ENCODE measurements around a stretch of chr5.

- PRO-cap, 4 experiments, result no peak in any of the 4 experiments
- RAMPAGE, long total RNA, 4 experiments, result no peak in any of the 4 experiments
Measured at GRCh38 chr5:56638203-56638696, 177.1 kb upstream of the MAP3K1 start.

DNA sequence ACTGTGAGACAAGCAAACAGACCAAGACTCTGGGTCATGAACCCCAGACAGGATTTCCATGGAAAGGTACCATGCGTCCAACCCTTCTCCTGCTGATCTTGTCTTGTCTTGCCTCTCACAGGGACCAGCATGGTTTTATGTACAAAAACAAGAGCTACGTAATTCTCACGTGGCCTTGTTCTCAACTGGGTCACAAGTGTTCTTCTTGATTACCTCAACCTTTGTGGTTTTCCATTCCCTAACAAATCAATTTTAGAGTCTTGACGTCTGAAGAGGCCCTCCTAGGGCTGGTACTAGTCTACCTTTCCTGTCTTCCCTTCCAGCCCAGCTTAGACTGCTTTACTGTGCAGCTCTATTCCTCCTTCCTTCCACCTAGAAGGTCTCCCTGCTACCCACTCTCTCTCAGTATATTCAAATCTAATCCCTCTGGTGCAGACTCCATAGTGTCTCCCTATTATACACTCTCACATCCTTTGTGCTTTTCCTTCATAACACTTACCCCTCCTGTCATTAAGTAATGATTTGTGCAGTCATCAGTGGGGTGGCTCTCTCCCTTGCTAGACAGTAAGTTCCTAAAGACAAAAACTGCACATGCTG lies 176.4 kb upstream of the MAP3K1 start:
- PRO-cap, 4 experiments, result no peak in any of the 4 experiments
- RAMPAGE, long total RNA, 4 experiments, result no peak in any of the 4 experiments

GRCh38 chr5:56760577-56761498 lies 54.5 kb upstream of the MAP3K1 start:
- PRO-cap, 4 experiments, result no peak in any of the 4 experiments
- RAMPAGE, long total RNA, 4 experiments, result no peak in any of the 4 experiments

- PRO-cap, 4 experiments, result peak in 4 of 4 experiments; most common plus-strand start chr5:56815837 (in 3); most common minus-strand start chr5:56816212 (in 3)
- RAMPAGE, long total RNA, 4 experiments, result no peak in any of the 4 experiments
Measured at GRCh38 chr5:56815676-56816443, 511 bp downstream of the MAP3K1 start.

- PRO-cap, 4 experiments, result no peak in any of the 4 experiments
- RAMPAGE, long total RNA, 4 experiments, result no peak in any of the 4 experiments
Measured at GRCh38 chr5:56838272-56838864, 23.0 kb downstream of the MAP3K1 start.

DNA sequence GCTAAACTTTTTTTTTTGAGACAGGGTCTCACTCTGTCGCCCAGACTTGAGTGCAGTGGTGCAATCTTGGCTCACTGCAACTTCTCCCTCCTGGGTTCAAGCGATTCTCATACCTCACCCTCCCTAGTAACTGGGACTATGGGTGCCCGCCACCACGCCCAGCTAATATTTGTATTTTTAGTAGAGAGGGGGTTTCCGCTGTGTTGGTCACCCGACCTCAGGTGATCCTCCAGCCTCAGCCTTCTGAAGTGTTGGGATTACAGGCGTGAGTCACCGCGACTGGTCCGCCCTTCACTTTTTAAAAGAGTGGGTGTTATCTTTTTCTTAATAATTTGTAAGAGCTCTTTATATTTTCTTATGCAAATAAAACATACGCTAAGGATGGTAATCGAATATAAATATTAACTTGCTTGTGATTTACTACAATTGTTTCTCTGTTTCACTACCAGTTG lies 2.0 kb upstream of the GPBP1 start:
- PRO-cap, 4 experiments, result no peak in any of the 4 experiments
- RAMPAGE, long total RNA, 4 experiments, result no peak in any of the 4 experiments

DNA sequence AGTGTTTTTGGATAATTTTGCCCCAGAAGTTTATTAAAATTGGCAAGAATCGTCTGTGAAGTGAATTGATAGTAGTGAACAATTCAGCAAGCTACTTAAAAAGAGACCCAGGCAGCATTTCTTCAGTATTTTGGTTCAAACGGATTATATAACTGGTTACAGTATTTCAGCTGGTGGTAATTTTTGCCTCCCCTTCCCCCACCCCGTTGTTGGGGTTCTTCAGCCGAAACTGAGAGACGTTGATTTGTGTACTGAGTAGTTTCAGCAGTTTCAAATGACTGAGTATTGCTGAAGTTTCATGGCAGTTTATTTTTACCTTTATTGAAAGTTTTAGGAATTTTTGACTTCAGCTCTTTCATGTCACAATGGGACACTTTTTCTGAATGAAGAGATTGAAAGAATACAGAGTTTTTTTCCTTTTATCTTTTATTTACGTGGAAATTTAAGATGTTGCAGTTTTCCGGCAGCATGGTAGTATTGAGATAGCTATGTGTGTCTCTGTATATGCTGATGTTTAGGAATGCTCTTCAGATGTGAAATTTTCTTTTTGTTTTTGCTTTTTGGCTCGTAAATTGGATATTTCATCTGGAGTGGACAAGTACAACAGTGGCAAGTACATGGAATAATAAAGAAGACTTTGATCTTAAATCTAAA lies 1.8 kb downstream of the GPBP1 start:
- PRO-cap, 4 experiments, result peak in 1 of 4 experiments; most common plus-strand start position 242 of the sequence (in 1); most common minus-strand start position 231 of the sequence (in 1)
- RAMPAGE, long total RNA, 4 experiments, result no peak in any of the 4 experiments

- PRO-cap, 4 experiments, result no peak in any of the 4 experiments
- RAMPAGE, long total RNA, 4 experiments, result no peak in any of the 4 experiments
Measured at GRCh38 chr5:57695183-57695766, 212.7 kb upstream of the ACTBL2 start.

GRCh38 chr5:58446033-58446440 lies 13.8 kb downstream of the PLK2 start:
- PRO-cap, 4 experiments, result no peak in any of the 4 experiments
- RAMPAGE, long total RNA, 4 experiments, result no peak in any of the 4 experiments

DNA sequence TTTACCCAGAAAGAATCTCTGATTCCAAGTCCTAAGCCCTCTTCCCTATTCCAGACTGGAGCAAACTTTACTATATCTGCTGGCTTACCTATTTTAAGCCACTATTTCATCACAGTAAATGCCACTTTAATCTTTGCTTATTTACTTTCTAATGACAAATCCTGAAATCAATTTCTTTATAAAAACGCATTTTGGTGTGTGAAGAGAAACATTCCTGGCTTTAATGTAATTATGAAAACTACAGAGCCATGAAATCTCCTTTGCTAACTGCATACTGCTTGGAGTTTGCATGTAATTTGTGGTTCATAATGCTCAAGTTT lies 121.1 kb downstream of the RAB3C start:
- PRO-cap, 4 experiments, result no peak in any of the 4 experiments
- RAMPAGE, long total RNA, 4 experiments, result no peak in any of the 4 experiments

DNA sequence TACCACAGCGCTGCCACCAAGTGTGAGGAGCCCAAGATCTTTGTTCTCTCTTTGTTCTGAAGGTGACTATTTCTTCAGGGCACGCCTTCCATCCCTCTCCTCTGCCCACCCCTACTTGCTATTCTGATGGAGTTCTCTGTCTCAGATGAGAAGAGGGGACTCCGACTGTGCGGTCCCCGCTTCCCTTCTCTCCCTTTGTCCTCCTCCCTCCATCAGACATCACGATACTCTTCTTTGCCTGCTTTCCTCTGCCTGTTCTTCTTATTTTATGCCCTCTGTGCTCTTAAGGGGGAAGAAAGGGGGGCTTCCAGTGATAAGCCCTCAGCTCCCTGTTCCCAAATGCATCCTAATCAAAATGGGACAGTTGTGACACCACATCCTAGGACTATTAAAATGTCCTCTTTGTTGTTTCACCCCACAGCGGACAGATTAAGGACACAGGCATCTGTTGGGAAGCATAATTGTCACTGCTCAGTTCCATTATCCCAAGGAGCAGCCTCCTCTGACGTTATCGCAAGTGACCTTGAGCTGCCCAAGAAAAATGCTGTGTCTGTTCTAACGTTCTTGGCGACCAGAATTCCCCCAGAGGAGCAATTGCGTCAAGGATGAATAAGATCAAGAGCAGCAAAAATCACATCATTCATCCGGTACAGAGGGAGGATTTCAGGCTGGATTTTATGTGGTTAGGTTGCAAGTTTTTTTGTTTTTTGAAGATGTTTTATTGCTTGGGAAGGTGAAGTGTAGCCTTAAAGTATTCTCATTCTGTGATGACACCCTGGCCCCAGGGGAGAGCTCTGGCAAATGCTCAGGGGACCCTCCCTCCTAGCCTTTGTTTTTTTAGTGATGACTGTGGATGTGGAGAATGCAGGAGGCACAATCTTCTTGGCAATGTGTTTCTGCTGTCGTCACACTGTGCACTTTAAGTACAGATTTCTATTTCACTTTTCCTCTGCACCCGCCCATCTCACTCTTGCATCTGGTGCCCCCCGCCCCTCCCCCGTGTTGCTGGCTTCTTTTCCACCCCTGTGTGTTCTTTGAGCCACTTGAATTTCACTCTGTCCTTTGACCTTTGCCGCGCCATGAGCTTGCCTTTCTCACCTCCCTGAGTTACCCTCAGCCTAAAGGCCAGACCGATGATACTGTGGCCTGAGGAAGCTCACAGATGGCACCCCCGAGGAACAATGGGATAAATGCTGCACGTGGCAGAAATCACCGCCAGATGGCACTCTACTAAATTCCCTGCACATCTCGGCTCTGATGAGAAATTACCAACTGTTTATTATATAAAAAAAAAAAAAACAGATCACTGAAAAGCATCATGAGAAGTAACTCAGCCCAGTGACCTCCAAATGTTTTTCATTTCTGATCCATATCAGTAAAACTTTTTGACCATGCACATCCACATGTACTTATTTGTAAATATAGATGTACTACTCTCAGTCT lies 308.3 kb downstream of the RAB3C start:
- PRO-cap, 4 experiments, result peak in 1 of 4 experiments; most common plus-strand start position 639 of the sequence (in 1); most common minus-strand start position 428 of the sequence (in 1)
- RAMPAGE, long total RNA, 4 experiments, result no peak in any of the 4 experiments

GRCh38 chr5:58922312-58923209 lies 339.7 kb downstream of the RAB3C start:
- PRO-cap, 4 experiments, result peak in 4 of 4 experiments; most common plus-strand start chr5:58922750 (in 1); most common minus-strand start chr5:58922464 (in 4)
- RAMPAGE, long total RNA, 4 experiments, result no peak in any of the 4 experiments

GRCh38 chr5:58936786-58937870 lies 354.3 kb downstream of the RAB3C start:
- PRO-cap, 4 experiments, result no peak in any of the 4 experiments
- RAMPAGE, long total RNA, 4 experiments, result no peak in any of the 4 experiments

- PRO-cap, 4 experiments, result no peak in any of the 4 experiments
- RAMPAGE, long total RNA, 4 experiments, result no peak in any of the 4 experiments
Measured at GRCh38 chr5:59037858-59038625, 455.2 kb downstream of the RAB3C start.

DNA sequence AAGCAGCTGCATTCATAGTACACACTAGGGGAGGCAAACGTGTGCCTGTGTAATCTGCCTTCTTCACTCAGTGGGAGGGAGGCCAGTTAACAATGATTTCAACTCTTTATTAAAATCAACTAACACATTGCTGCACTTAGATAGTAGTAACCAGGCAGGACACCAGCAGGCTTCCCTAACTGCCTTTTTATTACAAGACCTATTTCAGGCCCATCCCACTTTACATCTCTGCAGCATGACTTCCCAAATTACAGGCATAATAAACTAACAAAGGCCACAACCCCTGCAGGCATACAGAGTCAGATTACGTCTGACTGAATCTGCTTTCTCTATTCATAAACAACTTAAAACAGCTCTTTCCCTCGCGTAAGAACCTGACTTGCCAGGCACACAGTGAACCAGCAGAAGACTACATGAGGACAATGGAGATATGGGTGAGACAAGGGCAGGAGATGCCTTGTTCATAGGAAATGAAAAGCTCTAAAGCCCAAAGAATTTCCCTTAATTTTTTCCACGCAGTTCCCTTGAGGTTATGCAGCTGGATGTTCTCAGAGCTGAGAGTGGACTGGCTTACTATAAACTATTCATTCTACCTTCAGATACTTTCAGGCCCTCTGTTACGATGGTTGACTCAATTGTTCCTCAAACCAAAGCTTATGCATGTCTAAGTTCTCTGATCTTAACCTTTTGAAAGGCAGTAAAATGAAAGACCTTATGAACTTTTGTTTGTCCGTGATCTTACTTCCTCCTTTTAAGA lies 576.1 kb downstream of the PDE4D start:
- PRO-cap, 4 experiments, result no peak in any of the 4 experiments
- RAMPAGE, long total RNA, 4 experiments, result no peak in any of the 4 experiments

- PRO-cap, 4 experiments, result no peak in any of the 4 experiments
- RAMPAGE, long total RNA, 4 experiments, result no peak in any of the 4 experiments
Measured at GRCh38 chr5:59463913-59464606, 429.5 kb downstream of the PDE4D start.

DNA sequence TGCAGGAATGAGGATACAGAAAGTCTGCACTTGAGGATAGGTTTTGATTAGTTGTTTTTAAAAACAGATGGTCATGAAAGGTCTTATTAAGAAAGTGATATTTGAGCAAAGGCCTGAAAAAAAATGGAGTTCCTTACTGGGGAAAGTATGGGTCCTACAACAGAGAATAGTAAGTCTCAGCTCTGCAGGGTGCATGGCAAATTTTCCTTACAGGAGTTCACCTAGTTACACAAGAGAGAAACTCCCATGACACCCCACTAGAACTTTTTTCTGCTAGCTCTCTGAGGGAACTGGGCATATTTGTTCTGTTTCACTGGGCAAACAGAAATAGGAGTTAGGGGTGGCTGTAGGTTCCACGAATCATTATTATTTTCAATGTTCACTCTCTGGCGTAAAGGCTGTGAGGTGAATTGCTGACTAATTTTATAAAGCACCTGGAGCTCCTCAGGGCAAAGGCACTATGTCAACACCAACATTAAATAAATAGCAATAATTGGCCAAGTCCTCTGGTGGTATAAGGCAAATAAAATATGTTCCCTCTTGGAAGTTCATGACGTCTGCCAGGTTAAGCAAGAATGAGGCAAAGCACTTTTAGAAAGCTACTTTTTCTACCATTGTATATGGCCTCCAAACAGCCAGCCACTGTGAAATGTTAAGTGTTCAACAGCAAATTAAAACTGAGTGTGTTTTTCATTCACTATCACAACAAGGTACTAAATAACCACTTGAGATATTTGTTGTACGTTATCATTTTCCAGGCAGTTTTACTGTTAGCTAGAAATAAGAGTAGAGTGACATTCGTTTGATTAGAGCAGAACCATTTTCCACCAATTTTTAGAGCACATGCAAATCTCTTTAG lies 344.7 kb downstream of the PDE4D start:
- PRO-cap, 4 experiments, result no peak in any of the 4 experiments
- RAMPAGE, long total RNA, 4 experiments, result no peak in any of the 4 experiments

DNA sequence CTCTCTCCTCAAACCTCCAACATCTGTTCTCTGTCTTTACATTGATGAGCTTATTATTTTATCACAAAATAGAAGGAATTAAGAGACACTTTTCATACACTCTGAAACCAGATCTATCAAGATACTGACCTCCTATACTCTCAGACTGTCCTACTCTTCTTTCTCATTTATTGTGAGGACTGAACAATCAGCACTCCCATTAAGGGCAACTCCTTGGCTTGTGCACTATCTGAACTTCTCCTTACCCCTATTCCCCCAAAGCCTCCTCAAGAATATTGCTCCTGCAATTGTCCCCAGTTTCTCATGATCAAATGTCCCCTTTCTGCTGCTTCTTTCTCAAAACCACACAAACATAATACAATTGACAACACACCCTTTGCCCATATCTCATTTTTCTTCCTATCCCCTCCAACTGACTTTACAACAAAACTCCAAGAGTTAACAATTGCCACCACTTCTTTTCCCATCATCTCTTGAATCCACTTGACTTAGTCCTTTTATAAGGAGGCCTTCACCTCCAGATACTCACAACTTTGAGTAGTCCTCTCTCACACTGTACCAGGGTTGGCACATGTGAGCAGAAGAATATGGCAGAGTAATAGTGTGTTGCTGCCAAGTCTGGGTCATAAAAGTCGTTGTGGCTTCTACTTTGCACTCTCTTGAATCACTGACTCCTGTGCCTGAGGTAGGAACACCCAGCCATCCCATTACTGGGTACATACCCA lies 145.8 kb downstream of the PDE4D start:
- PRO-cap, 4 experiments, result no peak in any of the 4 experiments
- RAMPAGE, long total RNA, 4 experiments, result no peak in any of the 4 experiments

DNA sequence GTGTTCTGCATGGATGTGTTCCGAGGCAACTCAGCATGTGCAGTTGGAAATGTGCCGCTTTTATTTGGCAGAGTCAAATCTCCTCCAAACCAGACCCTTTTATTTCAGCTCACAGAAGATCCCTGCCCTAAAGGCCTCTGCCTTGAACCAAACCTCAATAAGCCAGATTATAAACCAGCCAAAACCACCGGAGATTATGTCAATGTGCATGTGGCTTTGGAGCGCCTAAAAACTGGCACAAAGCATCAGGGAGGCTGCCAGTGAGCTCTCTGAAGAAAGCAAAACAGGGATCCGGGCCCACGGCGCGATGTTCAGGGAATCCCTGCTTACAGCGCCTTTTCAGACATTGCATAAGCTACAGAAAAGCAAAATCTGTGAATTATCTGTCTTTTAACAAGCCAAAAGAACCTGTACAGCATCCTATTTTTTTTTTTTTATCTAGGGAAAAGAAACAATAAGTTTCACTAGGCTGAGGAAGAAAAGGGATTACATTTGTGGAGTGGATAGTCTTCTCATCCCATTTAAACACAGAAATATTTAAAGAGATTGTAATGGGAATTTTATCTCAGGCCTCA lies 360.0 kb downstream of the DEPDC1B start:
- PRO-cap, 4 experiments, result no peak in any of the 4 experiments
- RAMPAGE, long total RNA, 4 experiments, result no peak in any of the 4 experiments

- PRO-cap, 4 experiments, result no peak in any of the 4 experiments
- RAMPAGE, long total RNA, 4 experiments, result no peak in any of the 4 experiments
Measured at GRCh38 chr5:60821104-60821684, 22.9 kb downstream of the ELOVL7 start.

All from spleen (tissue), 7 donors.